Placental pericyte (primary cell): ENCODE measurements around a stretch of chr15.

- CAGE, long polyA plus RNA = no peak
Observed at GRCh38 chr15:75355682-75356531, 9.1 kb downstream of the NEIL1 start.

GRCh38 chr15:75369100-75369317, 602 bp upstream of the MAN2C1 start:
- CAGE, long polyA plus RNA = no peak

- CAGE, long polyA plus RNA = no peak
Observed at GRCh38 chr15:75713294-75713954, 776 bp upstream of the CSPG4 start.

DNA sequence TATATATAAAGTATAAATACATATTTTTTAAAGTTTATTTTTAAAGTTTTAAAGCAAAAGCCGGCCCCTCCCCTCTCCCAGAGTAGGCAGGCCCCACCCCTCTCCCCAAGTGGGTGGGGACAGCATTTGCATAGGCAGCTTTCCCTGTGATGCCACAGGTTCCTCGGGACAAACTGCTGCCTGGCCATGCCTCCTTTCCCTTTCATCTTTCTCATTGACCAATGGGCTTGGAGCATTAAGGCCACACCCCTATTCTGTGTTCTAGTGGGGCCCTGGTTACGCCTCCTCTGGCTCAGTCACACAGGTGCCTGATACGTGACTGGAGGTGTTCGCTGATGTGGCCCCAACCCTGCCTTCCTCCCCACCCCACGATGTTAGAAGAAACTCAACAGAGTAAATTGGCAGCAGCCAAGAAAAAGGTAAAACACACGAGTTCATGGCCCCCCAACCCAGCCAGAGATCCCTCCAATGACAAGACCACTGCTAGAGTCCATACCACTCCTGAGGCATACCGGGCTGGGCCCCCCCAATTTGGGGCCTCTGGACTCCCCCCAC, 51.5 kb downstream of the ODF3L1 start:
- CAGE, long polyA plus RNA = no peak

GRCh38 chr15:75842640-75843371, 441 bp upstream of the UBE2Q2 start:
- CAGE, long polyA plus RNA = no peak

DNA sequence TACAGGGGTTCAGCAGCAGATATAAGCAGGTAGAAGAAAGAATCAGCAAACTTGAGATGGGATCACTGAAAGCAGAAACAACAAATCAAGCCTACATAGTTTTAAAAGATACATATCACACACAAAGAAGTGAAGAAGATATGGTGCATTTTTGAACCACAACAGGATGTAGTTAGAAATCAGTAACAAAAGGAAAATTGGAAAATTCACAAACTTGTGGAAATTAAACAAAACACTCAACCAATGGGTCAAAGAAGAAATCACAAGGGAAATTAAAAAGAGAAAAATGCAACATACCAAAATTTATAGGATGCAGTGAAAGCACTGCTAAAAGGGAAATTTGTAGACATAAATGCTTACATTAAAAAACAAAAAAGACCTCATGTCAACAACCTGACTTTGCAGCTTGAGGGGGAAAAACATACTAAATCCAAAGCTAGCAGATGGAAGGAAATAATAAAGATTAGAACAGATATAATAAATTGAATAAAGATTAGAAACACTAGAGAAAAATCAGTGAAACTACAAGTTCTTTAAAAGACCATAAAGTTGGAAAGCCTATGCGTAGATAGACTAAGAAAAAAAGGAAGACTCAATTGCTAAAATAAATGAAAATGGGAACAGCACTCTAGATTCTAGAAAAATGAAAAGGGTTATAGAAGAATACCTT, 35.1 kb downstream of the FBXO22 start:
- CAGE, long polyA plus RNA = no peak

DNA sequence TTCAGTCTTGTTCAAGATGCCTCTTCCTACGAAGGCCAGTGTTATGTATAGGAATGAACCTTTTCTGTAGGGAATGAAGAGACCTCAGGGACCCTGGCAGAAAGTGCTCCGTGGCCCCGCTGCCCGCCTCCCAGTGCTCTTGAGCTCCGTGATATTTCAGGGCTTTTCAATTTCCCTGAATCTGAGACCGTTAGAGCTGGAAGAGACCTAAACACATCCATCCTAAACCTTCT, 80.6 kb downstream of the TMEM266 start:
- CAGE, long polyA plus RNA = no peak

DNA sequence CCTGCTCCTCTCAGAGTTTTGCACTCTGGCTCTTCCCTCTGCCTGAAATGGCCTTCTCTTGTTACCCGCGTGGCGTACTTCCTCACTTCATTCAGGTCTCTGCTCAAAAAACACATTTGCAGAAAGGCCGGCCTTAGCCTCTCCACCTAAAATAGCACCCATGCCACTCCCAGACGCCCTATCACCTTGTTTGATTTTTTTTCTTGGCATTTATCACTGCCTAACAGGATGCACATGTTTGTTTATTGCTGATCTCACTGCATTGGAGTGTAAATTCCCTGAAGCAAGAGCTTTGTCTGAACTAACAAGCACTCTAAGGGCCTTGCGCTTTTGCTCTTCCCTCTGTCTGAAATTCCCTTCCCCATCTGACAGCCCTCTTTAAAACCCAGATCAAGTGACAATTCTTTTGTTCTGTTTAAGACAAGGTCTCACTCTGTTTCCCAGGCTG, 1.5 kb upstream of the ETFA start:
- CAGE, long polyA plus RNA = no peak

DNA sequence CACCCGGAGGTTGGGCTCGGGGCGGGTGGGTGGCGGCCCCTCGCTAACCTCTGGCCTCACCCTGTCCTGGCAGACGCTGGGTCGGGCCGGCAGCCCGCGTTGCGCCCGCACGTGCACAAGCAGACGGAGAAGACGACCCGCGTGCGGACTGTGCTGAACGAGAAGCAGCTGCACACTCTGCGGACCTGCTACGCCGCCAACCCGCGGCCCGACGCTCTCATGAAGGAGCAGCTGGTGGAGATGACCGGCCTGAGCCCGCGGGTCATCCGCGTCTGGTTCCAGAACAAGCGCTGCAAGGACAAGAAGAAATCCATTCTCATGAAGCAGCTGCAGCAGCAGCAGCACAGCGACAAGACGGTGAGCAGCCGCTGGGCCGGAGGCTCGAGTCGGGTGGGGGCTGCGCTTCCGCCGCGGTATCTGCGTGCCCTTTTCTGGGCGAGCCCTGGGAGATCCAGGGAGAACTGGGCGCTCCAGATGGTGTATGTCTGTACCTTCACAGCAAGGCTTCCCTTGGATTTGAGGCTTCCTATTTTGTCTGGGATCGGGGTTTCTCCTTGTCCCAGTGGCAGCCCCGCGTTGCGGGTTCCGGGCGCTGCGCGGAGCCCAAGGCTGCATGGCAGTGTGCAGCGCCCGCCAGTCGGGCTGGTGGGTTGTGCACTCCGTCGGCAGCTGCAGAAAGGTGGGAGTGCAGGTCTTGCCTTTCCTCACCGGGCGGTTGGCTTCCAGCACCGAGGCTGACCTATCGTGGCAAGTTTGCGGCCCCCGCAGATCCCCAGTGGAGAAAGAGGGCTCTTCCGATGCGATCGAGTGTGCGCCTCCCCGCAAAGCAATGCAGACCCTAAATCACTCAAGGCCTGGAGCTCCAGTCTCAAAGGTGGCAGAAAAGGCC, 3.9 kb downstream of the ISL2 start:
- CAGE, long polyA plus RNA = no peak

DNA sequence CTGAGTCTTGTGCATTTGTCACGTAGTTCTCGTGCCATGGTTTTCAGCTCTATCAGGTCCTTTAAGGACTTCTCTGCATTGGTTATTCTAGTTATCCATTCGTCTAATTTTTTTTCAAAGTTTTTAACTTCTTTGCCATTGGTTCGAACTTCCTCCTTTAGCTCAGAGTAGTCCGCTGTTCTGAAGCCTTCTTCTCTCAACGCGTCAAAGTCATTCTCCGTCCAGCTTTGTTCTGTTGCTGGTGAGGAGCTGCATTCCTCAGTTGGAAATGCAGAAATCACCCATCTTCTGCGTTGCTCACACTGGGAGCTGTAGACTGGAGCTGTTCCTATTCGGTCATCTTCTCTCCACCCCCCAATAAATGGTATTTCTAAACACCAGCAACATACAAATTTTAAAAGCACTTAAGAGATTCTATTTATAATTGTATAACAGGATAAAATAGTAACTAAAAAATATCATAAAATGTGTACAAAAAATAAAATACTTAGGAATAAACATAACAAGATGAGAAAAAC, 180.4 kb downstream of the SCAPER start:
- CAGE, long polyA plus RNA = no peak

GRCh38 chr15:77021907-77022573, 27.1 kb downstream of the PSTPIP1 start:
- CAGE, long polyA plus RNA = no peak

- CAGE, long polyA plus RNA = no peak
Observed at GRCh38 chr15:77035272-77036339, 35.3 kb downstream of the TSPAN3 start.

DNA sequence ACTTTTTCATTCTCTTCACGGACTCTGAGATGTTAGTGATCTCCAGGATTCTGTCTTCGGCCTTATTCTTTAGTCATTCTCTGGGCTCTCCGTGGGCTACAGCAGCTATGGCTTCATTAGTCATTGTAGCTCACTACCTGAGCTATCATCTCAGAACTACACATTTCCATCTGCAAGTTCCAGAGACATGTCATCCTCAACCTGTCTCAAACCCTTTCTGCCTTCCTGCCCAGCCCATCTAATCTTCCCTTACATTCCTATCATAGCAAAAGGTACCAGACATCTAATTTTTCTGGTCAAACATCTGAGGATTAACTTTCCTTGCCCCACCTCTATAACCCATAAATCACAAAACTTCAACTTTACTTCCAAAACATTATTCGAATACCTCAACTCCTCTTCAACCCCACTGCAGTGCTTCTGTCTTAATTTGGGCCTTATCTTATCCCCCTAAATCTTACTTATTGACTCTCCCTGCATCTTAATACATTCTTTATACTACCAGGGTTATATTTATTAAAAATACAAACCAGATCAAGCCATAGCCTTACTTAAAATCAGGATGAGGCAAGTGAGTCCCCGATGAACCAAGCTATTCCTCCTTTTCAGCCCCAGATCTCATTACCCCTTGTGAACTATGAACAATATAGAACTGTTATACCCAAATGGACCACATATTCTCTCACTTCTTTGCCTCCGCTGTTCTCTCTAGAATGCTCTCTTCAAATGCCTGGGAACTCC, 13.1 kb downstream of the TSPAN3 start:
- CAGE, long polyA plus RNA = no peak

GRCh38 chr15:77160596-77161009, 89.7 kb upstream of the TSPAN3 start:
- CAGE, long polyA plus RNA = no peak

DNA sequence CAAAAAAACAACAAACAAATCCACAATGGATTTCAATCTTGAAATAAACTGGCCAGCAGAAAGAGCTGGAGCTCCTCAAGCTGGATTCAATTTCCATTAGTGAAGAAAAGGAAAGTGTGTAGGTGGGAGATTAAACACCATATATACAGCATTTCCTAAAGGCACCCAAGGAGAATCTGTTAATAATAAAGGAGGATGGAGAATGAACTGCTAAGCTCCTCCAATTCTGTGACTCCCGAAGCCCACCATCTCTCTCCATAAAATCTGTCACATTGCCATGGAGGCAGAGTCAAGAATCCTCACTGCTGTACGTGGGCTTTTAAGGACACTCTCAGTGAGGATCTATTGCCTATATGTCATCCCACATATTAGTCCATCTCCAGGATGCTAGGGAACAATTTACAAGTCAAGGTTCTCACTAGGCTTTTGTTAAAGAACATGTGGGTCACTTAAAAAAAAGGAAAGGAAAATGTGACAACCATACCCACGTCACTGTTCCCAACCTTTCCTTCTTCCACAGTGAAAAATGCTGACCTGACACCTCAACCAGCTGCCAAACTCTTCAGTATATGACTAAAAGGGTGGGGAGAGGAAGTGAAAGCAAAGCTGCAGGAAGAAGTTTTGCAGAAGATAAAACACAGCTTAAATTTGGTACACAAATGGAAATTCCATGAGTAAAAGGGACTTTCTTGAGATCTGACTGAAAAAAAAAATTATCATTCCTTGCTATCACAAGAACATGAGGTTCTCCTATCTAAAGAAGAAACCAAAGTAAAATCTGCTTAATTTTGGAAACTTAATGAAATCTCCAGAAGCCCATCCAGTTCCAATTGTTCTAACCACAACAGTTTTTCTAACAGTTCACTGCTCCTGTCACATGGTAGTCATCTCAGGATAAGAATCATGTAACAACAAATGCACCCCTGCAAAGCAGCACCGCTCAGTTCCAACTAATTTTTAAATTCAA, 116.8 kb upstream of the TSPAN3 start:
- CAGE, long polyA plus RNA = no peak

DNA sequence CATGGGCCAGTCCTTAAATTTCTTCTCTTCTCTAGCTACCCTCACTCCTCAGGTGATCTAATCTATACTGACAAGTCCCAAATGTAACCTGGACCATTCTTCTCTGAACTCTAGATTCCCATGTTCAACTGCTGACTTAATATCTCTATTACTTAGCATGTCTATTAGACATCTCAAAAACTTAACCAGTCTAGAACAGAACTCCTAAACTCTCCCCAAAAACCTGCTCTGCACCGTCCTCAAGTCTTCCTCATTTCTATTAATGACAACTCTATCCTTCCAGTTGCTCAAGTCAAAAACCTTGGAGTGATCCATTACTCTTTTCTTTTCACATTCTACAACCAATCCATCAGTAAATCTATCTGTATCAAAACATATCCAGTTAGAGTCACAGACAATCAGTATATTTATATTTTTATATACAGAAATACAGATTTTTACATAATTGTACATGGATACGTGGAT, 7.7 kb downstream of the PEAK1 start:
- CAGE, long polyA plus RNA = no peak

DNA sequence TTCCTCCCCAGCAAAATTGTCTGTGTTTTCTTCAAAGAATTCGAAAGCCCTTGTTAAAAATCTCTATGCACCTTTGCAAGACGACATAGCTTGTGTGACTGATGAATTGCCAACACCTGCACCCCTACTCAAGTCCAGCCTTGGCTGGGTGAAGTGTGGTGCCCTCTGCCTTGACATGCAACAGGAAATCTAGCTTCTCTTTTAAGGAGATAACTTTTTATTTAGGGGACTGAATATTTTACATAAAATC, 642 bp downstream of the HMG20A start:
- CAGE, long polyA plus RNA = no peak

DNA sequence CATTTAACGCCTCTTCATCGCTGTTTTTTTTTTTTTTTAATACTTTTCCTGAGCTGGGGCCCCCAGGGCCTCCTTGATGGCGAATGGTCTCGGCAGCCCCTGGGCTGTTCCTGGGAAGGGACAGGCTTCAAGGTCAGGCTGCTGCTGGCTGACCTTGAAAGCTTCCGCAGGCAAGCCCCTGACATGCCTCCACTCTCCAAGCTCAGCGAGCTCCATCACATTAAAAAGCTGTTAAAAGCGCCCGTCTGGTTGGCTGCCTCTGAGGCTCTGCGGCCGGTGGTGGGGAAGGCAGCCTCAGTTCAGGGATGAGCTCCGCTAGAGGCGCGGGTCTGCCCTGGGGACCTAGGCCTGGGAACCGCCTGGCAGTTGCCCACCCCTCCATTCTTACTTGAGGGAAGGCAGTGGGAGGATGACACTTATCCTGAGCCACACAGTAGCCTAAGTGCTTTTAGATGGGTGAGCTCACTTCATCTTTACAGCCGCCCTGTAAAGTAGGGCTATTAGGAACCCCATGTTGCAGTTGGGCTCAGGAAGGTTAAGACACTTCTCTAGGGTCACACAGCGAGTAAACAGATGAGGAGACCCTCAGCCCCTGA, 103.7 kb downstream of the LINGO1 start:
- CAGE, long polyA plus RNA = no peak

DNA sequence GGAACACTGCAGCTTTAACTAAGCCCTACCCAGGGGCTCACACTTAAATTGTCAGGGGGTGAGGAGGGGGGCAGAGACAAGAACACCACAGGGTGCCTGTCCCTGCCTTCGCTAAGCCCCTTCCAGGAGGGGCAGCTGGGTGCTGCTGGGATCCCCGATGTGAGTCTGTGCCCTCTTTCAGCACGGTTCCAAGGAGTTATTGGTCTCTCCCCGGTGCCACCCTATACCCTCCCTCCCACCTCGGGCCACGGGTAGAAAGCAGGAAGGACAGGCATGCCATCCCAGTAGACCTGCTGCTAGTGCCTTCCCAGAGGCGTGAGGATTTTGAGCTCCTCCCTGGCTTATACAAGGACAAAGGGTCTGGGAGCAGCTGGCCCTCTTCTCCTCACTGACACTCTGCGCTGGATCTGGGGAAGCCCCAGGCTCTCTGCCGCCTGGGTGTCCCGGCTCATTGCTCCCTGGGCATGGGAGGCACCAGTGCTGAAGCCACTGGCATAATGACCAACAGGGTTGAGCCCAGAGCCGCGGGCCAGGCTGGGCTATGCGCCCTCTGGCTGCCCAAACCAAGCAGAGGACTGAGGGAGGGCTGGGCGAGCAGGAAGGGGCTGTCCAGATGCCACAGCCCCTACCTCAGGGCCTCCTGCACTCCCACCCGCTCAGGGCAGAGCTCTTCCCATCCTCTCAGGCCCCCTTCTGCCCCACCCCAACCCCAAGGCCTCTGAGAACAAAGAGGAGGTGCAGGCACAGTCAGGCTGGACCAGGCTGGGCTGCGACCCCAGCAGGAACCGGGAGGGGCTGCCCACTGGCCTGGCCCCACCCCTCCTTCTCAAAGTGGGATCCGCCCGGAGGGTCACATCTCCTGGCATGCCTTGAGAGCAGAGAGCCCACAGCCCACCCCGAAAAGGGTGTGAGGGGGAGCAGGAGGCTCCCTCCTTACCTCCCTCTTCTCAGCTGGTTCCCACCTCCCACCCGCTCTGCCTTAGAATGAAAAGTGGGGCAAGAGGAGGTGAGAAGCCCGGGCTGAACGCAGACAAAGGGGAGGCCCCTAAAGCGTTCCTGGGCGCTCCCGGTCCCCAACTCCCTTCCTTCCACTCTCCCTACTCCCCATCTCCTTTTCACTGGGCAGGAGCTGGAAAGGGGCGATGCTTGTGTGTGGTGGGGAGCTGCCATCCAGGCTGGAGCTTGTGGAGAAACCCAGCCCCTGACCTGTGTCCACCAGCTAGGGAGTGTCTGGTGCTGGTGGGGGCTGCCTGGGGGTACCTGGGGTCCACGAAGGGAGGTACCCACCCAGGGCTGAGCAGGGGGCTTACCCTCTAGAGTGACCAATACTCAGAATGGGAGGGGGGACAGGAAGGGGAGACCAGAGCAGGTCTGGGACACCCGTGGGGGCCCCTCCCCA, 1.5 kb downstream of the LINGO1 start:
- CAGE, long polyA plus RNA = no peak

DNA sequence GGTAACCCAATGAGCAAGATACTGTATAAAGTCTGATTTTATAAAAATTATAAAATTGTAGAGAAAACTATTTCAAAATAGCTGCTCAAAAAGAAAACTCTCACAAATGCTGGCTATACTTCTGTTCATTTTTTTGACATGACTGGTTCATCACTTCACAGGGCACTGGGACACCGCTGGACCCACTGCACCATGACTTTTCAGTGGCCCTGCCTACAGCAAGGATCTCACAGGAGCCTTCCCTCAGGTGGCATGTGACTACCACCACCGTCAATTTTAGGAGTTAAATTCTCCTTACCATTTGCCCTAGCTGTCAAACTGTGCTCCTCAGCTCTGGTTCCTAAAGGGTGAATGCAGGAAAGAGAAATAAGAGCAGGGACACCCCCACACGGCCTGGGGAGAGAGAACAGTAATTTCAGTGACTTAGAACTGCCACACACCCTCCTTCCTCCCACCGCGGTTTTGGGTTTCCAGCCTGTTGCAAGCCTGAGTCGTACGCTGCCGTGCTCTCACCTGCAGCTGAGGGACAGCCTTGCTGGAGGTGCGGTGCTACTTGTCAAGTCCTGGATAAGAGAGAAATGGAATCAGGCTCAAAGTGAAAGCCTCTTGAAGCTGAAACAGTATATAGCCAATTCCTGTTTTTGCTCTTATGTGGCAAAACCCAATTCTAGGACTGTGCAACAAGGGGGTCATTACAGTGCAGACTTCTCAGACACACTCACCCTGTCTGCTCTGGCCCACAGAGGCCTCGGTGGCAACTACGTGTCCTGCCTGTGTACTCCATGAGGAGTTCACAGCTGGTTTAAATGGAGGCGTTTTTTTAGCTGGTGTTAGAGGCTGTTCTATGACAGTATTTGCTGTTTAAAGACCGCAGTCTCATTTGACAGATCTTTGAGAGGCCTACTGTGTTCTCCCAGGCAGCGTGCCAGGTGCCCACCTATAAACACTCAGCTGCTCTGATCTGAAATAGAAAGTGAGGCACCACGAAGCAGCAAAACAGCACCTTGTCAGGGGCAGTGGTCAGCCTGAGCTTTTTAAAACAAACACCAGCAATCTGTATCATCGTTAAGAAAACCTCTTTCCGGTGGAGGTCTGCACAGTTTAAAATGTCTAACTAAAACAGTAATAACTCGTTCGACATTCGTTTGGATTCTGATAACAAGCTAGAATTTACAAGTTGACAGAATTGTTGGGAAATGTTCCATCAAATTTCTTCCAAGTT, 42.9 kb downstream of the TBC1D2B start:
- CAGE, long polyA plus RNA = no peak